Mesenchymal stem cell of adipose (primary cell): ENCODE results near the genes DNAJA3 and DNAAF8.

DNA sequence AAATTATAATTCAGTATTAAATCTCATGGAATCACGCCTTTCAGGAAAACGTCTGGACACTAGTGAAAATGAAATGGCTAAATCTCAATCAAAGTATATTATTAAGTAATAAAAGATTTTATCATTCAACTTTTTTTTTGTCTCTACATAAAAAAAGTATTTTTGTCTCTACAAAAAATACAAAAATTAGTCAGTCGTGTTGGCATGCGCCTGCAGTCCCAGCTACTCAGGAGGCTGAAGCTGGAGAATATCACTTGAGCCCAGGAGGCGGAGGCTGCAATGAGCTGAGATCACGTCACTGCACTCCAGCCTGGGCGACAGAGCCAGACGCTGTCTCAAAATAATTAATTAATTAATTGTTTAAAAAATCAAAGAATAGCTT, 22.8 kb downstream of the ADCY9 start:
- CAGE, long polyA plus RNA = no peak

GRCh38 chr16:4111867-4112751, 4.1 kb downstream of the ADCY9 start:
- CAGE, long polyA plus RNA = no peak

- CAGE, long polyA plus RNA = no peak
Measured at GRCh38 chr16:4247444-4248026, 5.7 kb upstream of the SRL start.

- CAGE, long polyA plus RNA = no peak
Measured at GRCh38 chr16:4257195-4258510, 15.2 kb downstream of the TFAP4 start.

- CAGE, long polyA plus RNA = no peak
Measured at GRCh38 chr16:4272188-4272650, 604 bp downstream of the TFAP4 start.

DNA sequence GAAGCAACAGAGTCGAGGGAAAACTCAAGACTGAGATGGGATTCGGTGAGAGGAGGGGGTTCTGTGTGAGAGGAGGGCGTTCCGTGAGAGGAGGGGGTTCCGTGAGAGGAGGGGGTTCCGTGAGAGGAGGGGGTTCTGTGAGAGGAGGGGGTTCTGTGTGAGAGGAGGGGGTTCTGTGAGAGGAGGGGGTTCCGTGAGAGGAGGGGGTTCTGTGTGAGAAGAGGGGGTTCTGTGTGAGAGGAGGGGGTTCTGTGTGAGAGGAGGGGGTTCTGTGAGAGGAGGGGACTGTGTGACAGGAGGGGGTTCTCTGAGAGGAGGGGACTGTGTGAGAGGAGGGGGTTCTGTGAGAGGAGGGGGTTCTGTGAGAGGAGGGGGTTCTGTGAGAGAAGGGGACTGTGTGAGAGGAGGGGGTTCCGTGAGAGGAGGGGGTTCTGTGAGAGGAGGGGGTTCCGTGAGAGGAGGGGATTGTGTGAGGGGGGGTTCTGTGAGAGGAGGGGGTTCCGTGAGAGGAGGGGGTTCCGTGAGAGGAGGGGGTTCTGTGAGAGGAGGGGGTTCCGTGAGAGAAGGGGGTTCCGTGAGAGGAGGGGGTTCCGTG, 6.9 kb downstream of the PAM16 start:
- CAGE, long polyA plus RNA = no peak

DNA sequence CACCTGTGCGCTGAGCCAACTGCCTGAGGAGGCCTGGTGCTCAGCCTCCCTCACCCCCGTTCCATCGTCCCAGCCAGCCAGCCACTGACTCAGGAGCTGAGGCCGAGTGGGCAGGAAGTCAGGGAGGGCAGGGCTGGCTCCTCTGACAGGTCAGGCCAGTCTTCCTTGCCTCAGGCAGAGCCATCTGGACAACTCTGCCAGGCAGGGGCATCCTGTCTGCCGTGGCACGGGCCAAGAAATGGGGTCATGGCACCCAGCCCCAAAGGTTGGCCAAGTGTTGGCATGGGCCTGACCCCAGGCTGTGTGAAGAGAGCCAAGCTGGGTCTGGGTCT, 2.7 kb upstream of the VASN start:
- CAGE, long polyA plus RNA = no peak

- CAGE, long polyA plus RNA = no peak
Measured at GRCh38 chr16:4370531-4371391, 887 bp upstream of the VASN start.

GRCh38 chr16:4412306-4413037, 3.9 kb downstream of the CORO7 start:
- CAGE, long polyA plus RNA = no peak

- CAGE, long polyA plus RNA = no peak
Measured at GRCh38 chr16:4425699-4426621, at the start of gene DNAJA3. Gene DNAJA3 (plus strand): TSS chr16:4425868.

DNA sequence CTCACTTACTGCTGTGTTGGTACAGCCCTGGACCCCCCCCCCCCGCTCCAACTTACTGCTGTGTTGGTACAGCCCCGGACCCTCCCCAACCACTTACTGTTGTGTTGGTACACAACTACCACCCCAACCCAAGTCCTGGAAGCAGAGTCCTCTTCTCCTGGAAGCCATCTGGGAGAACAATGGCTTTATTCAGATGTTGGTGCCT, 13.0 kb downstream of the NMRAL1 start:
- CAGE, long polyA plus RNA = no peak

DNA sequence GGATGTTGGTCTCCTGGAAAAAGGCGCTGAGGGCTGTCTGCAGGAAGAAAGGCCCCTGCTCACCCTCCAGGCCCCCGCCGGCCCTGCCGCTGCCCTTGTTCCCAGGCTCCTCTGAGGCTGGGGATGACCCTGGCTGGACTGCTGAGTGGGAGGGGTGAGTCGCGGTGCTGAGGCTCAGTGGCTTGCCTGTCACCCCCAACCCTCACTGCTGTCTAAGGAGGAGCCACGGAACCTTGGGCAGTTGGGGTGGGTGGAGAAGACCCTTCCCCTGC, 4.2 kb downstream of the UBALD1 start:
- CAGE, long polyA plus RNA = no peak

- CAGE, long polyA plus RNA = no peak
Measured at GRCh38 chr16:4663770-4664498, 29.4 kb upstream of the NUDT16L1 start.

- CAGE, long polyA plus RNA = no peak
Measured at GRCh38 chr16:4677297-4677890, 16.0 kb upstream of the NUDT16L1 start.

DNA sequence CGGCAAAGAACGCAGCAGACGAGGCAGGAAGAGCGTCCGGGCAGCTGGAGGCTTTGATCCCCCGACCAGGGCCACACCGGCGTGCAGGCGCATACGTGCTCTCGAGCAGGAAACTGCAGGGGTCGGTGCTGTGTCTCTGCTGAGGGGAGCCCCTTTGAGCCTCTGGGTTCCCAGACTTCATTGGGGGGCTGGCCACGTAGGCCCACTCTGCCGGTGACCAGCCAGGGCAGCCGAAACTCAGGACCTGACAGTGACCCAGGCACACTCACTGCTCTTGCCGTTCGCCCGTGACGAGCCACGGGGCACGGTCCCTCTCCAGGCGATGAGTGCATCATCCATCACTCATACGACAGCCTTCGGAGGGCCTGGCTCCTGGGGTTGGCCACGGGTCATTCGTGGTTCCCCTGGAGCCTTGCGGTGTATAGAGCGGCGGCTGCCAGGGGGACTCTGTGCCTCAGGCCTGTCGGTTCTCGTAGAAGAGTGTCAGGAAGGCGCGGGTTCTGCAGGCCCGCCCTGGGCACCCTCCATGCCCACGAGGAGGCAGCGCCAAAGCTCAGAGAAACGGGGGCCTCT, 11.3 kb upstream of the NUDT16L1 start:
- CAGE, long polyA plus RNA = no peak

DNA sequence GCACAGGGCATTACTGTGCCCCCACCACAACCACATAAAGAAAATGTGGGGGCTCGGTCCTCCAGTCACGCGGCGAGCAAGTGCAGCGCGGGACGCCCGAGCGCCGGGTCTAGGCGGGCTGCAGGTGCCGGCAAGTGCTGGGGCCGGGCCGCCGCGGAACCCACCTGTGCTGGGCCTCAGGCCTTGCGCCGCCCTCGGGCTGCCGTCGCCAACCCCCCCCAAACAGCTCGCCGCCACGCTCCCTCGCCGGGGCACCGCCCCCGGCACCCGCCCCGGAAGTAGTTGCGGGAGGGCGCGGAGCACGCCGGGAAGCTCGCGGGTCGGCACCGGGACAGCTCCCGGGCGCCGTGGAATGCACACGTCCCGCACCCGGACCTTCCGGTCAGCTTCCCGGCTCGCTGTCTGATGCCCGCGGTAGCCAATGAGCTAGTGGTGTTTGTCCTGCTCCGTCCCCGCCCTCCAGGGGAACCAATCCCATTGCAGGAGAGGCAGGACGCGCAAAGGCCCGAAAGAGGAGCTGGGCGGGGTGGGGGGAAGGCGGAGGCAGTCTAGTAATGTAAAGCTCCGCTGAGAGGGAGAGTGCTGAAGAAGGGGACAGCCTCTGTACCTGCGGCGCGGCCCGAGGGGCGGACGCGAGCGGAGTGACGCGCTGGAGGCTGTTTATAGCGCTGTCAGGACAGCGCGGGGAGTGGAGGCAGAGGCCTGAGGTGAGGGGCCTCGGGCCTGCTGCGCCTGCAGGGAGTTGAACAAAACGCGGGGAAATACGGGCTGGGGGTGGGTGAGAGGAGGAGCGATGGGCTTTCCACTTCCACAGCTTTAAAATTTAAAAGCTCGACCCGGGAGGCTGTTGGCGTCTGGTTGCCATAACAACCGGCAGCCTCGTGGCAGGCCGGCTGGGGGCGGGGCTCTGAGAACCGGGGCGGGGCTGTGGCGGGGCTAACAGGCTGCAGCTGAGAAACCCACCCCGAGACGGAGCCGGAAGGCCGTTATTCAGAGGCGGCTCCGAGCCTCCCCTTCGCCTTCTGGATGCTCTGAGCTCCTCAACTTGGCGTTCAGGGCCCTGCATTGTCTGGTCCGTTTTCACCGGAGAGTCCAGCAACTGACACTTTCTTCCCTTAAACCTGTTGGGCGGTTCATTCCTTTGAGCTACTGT, at the start of gene DNAAF8:
DNAAF8 (plus strand) TSS at position 546 of the 1,153 bp plus-strand sequence.
- CAGE, long polyA plus RNA = no peak

GRCh38 chr16:4746759-4747528, 12.6 kb downstream of the DNAAF8 start:
- CAGE, long polyA plus RNA = no peak

- CAGE, long polyA plus RNA = no peak
Measured at GRCh38 chr16:4801565-4801987, 857 bp downstream of the ROGDI start.

DNA sequence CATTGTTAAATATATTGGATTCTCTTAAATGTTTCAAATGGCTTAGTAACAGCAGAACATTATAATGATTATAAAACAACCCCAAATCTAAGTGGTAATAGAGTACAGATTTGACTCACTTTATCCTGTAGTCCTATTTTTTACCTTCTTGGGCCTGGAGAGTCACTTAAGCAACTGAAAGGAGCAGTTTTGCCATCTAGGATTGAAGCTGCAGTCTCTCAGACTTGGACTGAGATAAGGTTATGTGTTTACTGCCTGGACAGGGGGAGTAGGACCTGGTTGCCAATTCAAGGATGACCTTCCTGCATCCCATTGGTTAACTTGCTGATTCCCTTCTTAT, 2.8 kb downstream of the UBN1 start:
- CAGE, long polyA plus RNA = no peak

DNA sequence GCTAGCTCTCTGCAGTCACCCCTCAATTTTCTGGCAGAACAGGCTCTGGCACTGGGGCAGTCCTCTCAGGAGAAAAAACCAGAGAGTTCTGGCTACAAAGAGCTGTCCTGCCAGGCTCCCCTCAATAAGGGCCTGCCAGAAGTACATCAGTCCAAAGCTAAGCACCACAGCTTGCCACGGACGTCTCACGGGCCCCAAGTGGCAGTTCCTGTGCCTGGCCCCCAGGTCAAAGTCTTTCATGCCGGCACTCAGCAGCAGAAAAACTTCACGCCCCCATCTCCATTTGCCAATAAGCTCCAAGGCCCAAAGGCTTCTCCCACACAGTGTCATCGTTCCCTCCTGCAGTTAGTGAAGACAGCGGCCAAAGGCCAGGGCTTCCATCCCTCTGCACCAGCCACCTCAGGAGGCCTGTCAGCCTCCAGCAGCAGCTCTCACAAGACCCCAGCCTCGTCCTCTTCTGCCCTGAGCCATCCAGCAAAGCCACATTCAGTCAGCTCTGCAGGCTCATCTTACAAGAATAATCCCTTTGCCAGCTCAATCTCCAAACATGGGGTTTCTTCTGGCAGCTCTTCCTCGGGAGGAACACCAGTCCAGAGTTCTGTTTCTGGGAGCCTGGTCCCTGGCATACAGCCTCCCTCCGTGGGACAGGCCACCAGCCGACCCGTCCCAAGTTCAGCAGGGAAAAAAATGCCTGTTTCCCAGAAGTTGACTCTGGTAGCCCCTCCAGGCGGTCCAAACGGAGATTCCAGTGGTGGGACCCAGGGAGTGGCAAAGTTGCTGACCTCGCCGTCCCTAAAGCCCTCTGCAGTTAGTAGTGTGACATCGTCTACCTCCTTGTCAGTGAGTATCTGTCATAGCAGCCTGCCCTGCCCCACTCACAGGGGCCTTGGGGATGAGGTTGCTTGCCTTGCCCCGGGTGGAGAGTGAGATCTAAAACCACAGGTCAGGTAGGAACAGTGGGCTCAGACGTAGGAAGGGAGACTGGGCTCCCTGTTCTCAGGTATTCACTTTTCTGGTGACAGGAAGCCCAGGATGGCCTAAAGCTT, 27.6 kb downstream of the UBN1 start:
- CAGE, long polyA plus RNA = no peak